Osteocyte (in vitro differentiated cells): ENCODE measurements around a stretch of chr21.

DNA sequence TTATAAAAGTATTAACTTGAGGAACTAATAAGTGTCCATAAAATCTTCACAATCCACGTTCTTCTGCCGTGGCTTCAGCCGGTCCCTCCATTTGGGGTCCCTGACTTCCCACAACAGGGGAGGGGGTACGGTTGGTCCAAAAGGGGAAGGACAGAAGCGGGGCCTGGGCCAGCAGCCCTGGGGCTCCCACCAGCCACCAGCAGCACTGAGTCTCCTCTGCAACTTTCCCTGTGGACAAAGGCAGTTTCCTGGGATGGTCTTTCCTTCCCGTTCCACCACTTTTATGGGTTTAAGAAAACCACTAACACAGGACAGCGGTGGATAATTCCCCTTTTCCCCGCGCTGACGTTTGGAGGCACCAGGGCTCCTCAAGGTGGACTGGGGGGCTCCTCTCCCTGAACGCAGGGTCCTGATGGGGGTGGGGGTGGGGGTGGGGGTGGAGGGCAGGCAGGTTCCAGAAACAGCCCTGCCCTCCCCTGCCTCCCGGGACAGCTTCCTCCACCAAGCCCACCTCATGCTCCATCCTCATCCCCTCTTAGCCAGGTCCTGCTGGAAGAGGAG lies 4.9 kb upstream of the COL6A1 start:
- PRO-cap, result no peak

- PRO-cap, result no peak
These were observed 4.8 kb downstream of the COL6A1 start for GRCh38 chr21:45986348-45986825.

DNA sequence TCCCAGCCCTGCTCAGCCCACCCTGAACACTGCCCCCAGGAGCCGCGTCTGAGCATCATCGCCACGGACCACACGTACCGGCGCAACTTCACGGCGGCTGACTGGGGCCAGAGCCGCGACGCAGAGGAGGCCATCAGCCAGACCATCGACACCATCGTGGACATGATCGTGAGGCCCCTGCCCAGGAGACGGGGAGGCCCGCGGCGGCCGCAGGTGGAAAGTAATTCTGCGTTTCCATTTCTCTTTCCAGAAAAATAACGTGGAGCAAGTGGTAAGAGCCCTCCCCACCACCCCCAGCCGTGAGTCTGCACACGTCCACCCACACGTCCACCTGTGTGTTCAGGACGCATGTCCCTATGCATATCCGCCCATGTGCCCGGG lies 5.3 kb downstream of the COL6A1 start:
- PRO-cap, result no peak

GRCh38 chr21:45987286-45987710 lies 5.7 kb downstream of the COL6A1 start:
- PRO-cap, result no peak

DNA sequence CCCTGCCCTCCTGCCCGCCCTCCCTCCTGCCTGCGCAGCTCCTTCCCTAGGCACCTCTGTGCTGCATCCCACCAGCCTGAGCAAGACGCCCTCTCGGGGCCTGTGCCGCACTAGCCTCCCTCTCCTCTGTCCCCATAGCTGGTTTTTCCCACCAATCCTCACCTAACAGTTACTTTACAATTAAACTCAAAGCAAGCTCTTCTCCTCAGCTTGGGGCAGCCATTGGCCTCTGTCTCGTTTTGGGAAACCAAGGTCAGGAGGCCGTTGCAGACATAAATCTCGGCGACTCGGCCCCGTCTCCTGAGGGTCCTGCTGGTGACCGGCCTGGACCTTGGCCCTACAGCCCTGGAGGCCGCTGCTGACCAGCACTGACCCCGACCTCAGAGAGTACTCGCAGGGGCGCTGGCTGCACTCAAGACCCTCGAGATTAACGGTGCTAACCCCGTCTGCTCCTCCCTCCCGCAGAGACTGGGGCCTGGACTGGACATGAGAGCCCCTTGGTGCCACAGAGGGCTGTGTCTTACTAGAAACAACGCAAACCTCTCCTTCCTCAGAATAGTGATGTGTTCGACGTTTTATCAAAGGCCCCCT lies 22.9 kb downstream of the COL6A1 start:
- PRO-cap, result no peak

DNA sequence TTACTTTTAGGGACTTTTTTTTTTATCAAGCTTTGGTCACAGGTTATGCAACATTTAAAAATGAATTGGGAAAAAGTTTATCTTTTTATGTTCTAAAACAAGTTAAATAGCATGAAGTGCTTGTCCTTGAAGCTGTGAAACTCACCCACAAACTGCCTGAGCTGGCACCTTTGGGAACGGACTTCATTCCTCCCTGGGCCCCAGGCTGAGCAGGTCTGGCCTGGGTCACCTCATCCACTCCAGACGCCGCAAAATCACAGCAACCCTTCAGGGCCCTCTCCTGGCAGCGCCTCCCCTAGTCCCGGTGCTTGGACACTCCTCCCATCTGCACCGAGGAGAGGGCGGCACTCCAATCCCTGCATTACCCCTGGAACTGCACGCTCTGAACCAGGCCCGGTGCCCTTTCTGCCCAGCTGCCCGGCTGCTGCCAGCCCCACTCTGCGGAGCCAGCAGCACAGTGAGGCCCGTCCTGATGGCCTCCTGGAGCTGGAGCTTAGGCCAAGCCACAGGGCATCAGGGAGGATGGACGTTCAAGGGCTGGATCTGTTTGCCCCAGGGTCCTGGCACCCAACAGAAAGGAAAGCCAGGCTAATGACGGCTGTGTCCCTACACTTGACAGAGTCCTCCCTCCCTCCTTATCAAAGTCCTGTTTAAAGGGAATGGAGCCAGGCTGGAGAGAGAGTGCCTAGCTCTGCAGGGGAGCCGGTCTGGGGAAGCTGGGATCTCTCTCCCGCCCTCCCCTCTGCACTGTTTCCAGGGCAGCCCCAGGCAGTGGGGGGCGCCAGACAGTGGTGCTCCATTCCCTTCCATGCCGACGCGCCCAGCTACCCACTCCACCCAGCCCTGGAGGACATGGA lies 12.6 kb downstream of the COL6A2 start:
- PRO-cap, result no peak

DNA sequence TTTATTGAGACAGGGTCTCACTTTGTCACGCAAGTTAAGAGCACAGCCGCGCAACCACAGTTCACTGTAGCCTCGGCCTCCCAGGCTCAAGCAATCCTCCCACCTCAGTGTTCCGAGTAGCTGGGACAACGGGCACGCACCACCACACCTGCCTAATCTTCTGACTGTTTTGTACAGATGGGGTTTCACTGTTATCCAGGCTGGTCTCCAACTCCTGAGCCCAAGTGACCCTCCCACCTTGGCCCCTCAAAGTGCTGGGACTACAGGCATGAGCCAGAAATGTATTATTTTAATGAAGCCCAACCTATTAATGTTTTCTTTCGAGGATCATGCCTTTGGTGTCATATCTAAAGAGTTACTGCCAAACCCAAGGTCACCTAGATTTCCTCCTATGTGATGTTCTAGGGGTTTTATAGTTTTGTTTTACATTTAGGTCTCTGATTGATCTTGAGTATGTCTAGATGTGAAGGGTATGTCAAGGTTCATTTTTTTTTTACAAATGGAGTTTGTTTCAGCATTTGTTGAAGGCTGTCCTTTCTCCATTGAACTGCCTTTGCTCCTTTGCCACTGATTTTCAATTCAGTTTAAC lies 3.1 kb upstream of the SPATC1L start:
- PRO-cap, result no peak

- PRO-cap, result no peak
These were observed 18.5 kb upstream of the SPATC1L start for GRCh38 chr21:46202577-46203243.

DNA sequence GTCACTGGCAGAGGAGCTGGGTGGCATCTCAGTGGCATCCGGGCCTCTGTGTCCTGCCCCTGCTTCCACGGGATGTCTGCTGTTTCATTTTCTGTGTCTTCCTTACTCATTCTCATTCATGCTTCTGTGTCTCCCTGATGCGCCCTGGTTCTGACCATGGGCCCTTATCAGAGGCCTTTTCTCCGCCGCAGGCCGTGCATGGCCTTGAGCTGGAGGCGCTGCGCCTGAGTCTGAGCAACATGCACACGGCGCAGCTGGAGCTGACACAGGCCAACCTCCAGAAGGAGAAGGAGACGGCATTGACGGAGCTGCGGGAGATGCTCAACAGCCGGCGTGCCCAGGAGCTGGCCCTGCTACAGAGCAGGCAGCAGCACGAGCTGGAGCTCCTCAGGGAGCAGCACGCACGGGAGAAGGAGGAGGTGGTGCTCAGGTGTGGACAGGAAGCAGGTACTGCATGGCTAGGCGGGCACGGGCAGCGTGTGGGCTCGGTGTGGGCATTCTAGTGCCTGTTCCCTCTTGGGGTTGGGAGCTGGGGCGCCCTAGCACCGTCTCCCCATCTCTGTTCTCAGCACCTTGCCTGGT lies 22.7 kb downstream of the PCNT start:
- PRO-cap, result no peak

DNA sequence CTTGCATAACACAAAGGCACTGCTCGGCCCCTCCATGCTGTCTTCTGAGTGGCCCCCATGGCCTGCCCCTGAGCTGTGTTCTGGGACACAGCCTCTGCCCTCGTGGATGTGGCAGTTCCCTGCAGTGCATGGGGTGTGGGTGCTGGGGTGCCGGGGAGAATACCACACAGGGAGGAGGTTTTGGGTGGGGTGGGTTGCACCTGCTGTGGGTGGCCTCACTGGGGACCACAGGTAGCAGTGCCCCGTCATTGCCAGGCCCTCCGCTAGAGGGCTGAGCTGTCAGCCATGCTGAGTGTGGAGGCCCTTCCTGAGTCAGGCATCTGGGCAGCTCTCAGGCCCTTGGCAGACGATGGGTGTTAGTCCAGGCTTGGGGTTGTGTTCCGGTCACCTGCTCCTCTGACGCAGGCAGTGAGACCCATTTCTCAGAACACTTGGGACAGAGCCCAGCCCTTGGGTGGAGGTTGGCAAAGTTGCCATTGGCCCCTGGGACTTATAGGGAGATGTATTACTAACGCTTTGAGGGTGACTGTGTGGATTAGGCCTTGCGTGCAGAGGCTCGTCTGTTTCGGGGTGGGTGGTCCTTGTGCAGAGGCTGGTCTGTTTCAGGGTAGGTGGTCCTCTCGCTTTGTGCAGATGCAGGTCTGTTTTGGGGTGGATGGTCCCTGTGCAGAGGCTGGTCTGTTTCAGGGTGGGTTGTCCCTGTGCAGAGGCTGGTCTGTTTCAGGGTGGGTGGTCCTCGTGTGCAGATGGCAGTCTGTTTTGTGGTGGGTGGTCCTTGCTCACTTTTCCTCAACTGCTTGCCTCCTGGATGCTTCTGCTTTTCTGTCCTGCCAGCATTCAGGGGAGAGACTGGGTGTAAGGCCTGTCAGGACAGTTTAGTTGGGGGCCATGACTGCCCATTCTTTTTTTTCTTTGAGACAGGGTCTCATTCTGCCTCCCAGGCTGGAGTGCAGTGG lies 24.0 kb downstream of the PCNT start:
- PRO-cap, result no peak

- PRO-cap, result no peak
These were observed 63.8 kb upstream of the DIP2A start for GRCh38 chr21:46394848-46395363.